ENCODE data around the genes C12orf4 and KCNA6.

- RRBS = no CpG with 5 or more reads among the region's 6 CpGs
These were observed 20.9 kb upstream of the CCND2 start for GRCh38 chr12:4252609-4253073.

DNA sequence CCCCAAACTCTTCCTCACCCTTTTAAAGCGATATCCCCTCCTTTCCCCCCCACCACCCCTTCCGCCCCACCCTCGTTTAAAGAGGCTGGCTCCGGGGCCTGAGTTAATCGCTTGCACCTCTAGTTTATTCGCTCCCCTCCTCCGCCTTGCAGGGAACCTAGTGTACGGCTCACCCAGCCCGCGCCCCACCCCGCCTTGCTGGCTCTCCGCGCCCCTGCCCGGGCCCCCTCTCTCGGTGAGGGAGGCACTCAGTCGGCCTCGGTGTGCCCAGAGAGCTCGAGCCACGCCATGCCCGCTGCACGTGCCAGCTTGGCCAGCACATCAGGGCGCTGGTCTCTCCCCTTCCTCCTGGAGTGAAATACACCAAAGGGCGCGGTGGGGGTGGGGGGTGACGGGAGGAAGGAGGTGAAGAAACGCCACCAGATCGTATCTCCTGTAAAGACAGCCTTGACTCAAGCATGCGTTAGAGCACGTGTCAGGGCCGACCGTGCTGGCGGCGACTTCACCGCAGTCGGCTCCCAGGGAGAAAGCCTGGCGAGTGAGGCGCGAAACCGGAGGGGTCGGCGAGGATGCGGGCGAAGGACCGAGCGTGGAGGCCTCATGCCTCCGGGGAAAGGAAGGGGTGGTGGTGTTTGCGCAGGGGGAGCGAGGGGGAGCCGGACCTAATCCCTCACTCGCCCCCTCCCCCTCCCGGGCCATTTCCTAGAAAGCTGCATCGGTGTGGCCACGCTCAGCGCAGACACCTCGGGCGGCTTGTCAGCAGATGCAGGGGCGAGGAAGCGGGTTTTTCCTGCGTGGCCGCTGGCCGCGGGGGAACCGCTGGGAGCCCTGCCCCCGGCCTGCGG lies 1.2 kb upstream of the CCND2 start:
- RRBS = 3% methylated on average over 11 of the region's 65 CpGs

GRCh38 chr12:4274260-4275001 lies 869 bp downstream of the CCND2 start:
- RRBS = 5% methylated on average over 4 of the region's 56 CpGs

DNA sequence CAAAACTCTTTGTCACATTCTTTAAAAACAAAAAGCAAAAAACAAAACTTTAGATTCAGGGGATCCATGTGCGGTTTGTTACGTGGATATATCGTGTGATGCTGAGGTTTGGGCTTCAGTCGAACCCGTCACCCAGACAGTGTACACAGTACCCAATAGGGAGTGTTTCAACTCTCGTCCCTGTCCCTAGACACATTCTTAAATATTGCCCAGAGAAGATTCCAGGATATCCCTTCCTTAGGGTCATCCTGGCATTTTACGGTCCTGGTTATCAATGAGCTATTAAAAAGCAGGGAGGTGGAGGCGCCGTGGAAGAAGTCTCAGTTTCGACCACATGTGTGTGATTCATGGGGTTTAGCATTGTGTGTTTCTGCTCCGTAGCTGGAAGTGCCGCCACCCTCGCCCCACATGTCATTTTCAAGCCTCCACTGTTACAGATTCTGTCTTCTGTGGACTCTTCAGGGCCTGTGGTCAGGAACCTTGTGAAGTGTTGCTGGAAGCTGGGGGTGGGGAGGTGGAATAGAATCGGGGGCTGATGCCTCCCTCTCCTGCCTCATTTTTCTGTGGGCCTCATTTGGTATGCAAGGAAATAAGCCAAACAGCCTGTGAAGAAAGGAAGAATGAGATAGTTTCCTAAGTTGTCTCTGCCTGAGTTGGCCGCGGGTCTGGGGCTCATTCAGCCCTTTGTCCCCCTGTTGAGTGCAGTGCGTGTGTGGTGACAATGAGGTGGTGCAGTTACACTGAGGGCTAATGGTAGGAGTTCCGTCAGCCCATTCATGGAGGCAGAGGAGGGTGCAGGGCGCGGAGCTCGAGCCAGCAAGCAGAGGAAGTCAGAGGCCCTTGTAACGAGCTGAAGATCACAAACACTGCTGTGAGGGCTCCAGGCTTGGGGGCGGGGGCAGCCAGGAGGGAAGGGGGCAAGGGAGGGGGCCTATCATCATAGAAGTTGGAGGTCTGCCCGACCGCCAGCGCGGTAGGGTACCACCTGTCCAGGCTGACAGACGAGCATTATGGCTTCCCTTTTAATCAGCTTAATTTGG lies 20.1 kb downstream of the CCND2 start:
- RRBS = no CpG with 5 or more reads among the region's 28 CpGs

GRCh38 chr12:4530993-4531642 lies 7.2 kb downstream of the C12orf4 start:
- RRBS = no CpG with 5 or more reads among the region's 8 CpGs

DNA sequence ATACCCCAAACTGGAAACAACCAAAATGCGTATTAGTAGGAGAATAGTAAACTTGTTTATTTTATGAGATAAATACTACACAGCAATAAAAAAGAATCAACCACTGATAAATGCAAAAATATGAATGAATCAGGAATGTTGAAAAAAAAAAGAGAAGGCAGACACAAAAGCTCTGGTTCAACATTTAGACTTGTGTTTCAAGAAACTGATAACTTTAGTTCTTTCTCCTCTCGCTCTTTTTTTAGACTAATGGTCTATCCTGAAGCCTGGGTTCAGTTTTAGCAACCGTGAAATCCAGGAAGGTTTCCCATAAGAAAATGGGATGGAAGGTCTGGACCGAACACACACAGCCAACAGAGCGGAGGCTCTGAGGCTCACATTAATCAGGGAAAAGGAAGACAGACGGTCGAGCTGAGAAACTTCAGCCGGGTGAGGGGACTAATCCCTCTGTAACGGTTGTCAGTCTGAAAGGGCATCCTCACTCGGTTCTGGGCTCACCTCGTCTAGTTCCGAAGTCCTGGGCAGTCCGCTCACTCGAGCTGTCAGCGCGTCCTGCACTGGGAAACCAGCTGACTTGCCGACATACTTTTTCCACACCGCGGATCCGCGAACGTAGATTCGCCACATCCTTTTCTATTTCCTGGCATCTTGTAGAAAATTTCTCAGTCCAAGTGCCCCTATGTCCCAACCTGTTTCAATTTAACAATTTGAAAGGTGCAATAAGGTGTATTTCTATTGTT lies at the start of gene C12orf4:
Gene C12orf4 (minus strand): TSS at position 559 of the 740 bp plus-strand sequence.
- RRBS = no CpG with 5 or more reads among the region's 23 CpGs

GRCh38 chr12:4809168-4809879 lies at the start of gene KCNA6:
Gene KCNA6 (plus strand): TSS chr12:4809334.
- RRBS = 5% methylated on average over 35 of the region's 69 CpGs

DNA sequence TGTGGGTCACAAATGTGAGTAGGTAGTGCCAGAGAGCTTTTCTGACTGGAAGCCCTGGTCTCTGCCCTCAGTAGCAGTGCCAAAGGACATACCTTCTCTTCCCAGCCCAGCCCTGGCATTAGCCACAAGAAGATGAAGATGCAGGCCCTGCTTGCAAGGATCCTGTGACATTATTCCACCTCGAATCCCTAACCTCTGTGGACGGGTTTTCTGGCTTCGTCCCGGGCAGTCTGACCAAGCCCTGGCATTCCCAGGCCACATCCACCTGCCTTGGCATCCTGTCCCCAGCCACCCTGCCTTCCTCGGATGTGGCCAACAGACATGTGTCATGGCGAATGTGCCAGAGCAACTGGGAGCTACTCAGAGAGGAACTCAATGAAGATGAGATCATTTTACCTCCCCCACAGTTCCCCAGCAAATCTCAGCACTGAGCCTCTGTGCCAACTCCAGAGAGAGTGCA lies 33.6 kb upstream of the KCNA5 start:
- RRBS = no CpG with 5 or more reads among the region's 6 CpGs

DNA sequence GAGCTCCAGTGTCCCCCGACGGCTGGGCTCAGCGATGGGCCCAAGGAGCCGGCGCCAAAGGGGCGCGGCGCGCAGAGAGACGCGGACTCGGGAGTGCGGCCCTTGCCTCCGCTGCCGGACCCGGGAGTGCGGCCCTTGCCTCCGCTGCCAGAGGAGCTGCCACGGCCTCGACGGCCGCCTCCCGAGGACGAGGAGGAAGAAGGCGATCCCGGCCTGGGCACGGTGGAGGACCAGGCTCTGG lies 485 bp downstream of the KCNA5 start:
- RRBS = 1% methylated on average over 20 of the region's 27 CpGs

GRCh38 chr12:5121829-5122169 lies 78.1 kb downstream of the KCNA5 start:
- RRBS = no CpG with 5 or more reads among the region's 18 CpGs

DNA sequence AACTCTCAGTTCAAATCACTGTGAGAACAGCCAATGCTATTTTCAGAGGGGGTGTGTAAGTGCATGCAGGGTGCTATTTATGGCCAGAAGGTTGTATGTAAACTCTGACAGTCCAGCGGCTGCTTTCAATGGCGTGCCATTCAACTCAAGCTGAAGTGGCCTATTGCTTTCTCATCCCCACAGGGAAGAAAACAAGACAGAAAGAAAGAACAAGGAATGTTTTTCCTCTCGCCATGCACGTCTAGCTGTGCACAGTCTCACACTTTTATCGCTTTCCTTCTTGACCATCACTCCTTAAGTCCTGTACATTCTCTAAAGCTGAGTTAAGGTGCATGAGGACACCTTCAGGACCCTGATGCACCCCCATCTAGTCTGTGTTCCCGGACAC lies 127.3 kb downstream of the KCNA5 start:
- RRBS = no CpG with 5 or more reads among the region's 6 CpGs

GRCh38 chr12:5201827-5202383 lies 158.2 kb downstream of the KCNA5 start:
- RRBS = no CpG with 5 or more reads among the region's 10 CpGs

GRCh38 chr12:5432691-5433089 lies 782 bp downstream of the NTF3 start:
- RRBS = 4% methylated on average over 16 of the region's 27 CpGs

DNA sequence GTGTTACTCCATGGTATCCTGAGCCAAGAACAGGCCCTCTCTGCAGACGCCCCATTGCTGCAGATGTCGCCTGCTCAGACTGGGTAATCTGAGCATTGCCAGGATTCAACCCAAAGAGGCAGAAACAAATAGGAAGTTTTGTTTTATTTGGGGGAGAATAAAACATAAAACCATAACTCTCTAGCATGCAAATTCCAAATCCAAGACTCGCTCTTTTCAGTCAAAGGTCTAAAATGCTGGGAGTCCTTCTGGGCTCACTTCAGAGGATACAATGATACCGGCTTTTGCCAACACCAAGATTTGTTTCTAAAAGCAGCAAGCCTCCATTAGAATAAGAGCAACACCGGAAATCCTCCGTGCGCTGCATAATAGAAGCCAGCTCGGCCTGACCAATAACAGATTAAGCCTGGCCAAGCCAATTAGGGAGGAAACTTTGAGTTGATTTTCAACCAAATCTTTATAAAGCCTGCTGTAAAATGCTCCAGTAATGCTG lies 149.9 kb downstream of the NTF3 start:
- RRBS = 13% methylated on average over 1 of the region's 8 CpGs

GRCh38 chr12:5927007-5927566 lies 18.0 kb downstream of the ANO2 start:
- RRBS = no CpG with 5 or more reads among the region's 5 CpGs

DNA sequence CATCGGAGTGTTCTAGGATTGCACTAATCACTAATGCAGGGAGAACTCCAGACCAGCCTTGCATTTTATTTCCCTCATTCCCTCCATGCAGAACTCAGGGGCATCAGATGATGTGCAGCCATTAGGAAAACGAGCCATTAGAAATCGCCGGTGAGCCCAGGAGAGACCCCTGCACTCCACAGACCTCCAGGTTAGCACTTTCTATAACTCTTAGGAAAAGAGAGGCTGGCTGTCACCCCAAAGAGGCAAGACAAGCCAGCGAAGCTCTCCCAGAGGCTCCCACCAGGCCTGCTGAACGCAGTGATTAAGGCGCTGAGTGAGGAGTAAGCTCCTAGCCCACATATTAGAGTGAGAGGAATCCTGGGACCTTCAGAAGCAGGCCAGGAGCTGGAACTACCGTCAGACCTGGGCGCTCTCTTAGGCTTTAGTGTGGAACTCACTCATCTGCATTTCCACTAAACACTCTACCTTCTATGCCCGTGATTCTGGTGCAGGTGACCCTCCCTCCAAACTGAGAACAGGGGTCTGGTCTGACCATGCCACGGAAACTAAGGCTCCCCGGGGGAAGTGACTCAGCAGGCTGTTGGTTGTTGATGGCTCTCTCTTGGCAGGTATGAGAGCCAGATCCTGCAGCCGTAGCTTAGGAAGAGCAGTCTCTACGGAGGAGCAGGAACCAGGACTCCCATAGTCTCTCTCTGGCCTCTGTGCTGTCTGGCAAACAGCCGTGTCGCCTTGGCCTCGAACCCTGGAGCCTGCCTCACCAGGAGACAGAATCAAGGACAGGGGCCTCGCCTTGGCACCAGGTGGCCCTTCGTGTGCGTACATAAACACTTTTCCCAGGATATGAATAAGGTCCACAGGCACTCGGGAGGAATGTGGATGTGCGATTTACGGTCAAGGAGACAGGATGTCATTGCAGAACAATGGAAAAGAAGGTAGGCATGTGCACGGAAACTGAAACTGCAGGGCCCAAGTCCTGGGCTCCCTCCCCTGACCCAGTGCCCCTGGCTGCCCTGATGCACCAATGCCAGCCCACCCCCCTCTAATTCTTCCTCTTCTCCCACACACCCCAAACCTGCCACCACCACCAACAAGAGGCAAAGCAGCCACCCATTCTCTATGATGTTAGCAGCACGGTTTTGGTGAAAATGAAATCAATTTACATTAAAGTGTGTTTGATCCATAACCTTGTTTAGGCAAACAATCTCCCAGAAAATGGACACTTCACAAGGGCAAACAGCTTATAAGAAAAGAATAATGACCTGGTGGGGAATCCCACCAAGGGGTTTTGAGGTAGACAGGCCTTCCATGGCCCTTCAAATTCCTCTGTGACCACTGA lies 8.0 kb downstream of the VWF start:
- RRBS = no CpG with 5 or more reads among the region's 25 CpGs

DNA sequence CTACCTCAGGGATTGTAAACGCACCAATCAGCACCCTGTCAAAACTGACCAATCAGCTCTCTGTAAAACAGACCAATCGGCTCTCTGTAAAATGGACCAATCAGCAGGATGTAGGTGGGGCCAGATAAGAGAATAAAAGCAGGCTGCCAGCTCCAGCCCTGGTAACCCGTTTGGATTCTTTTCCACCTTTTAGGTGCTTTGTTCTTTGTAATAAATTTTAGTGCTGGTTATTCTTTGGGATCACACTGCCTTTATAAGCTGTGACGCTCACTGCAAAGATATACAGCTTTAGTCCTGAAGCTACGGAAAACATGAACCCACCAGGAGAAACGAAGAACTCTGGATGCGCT lies 8.9 kb upstream of the VWF start:
- RRBS = no CpG with 5 or more reads among the region's 7 CpGs

GRCh38 chr12:6135040-6135304 lies 10.5 kb upstream of the VWF start:
- RRBS = no CpG with 5 or more reads among the region's 1 CpG

DNA sequence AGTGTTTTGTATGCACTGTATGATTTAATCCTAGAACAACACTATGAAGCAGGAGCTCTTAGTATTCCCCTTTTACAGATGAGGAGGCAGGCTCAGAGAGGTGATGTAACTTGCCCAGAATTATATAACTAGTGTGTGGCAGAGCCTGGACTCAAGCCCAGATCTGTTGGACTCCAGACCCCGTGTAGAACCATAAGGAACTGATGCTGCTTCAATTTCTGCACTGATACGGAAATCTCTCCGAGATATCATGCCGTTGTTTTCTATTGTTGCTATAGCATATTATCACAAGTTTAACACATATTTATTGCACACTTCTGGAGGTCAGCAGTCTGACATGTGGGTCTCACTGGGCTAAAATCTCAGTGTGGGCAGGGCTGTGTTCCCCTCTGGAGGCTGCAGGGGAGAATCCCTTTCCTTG lies 16.3 kb upstream of the CD9 start:
- RRBS = no CpG with 5 or more reads among the region's 4 CpGs

GRCh38 chr12:6197668-6198588 lies 2.3 kb upstream of the CD9 start:
- RRBS = no CpG with 5 or more reads among the region's 14 CpGs

All from UCH-1 (cell line).